CD14-positive monocyte (primary cell): ENCODE measurements around a stretch of chr2.

DNA sequence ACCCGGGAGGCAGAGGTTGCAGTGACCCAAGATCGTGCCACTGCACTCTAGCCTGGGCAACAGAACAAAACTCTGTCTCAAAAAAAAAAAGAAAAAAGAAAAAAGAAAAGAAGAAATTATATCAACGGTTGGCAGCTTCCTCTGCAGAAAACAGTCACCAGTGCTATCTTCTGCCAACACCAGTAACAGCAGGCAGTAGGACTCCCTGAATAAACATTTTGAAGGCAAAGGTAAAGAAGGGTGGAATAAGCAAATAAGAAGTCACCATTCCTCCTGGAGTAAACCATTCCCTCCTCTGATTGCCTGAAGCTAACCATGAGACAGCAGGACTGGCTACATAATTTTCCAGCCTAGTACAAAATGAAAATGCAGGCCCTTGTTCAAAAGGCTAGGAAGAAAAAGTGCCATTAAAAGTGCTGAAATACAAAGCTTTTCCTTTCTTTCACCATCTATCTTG, 9.0 kb upstream of the RNF103 start:
- CAGE, long polyA plus RNA, result no peak

- CAGE, long polyA plus RNA, result start-site peak on the plus strand at chr2:86773436-86773499, 26 and 30 reads in 2 replicates; start-site peak on the plus strand at chr2:86773561-86773597, 42 and 77 reads in 2 replicates
Measured at GRCh38 chr2:86773293-86774474, 17.0 kb downstream of the CD8A start.

DNA sequence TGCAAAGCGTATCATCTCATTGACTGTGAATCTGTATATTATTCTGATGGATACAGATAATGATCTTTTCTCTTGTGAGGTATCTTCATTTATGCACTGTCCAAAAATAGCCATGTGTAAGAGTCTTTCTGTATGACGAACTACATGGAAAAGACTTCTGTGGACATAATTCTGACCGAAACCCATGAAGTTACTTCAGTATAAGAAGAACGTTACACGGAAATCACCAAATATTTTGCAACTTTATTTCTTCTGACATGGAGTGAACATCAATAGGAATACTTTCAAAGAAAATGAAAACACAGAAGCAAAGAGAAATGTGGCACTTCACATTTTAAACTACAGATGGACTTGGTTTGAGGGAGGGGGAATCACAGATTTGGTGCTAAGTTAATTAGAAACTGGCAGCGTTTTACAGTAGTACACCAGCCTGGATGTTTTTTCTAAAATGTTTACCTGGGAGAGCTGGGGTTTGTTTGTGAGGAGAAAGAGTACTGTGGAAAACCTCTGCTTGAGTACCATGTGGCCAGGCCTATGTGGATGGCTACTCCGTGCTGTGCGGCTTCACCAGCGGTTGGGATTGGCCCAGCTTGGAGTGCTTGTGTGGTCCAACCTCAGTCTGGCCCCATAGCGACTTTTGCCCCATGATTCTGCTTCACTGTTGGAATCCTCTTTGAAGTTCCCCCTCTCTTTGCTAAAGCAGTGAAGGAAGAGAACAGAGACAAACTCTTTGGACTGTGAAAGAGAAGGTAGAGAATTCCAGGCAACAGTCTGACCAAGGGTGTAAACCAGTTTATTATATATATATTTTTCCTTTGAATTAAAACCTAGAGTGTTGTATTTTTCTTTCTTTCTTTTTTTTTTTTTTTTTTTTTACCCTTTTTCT, 16.0 kb downstream of the CD8A start:
- CAGE, long polyA plus RNA, result no peak

DNA sequence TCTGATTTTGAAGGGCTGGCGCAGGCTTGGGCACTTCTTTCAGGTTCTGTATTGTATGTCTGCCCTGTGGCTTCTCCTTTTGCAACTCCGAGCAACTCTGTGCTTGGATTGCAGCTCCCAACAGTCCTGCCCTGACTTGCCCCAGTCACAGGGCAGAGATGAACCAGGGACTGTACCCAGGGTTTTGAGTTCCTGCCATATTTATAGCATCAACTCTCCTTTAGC, 31.1 kb upstream of the CD8A start:
- CAGE, long polyA plus RNA, result no peak

GRCh38 chr2:87074968-87075748, 53.5 kb upstream of the PLGLB1 start:
- CAGE, long polyA plus RNA, result no peak

GRCh38 chr2:87495135-87495669, 252.7 kb upstream of the PLGLB2 start:
- CAGE, long polyA plus RNA, result no peak

- CAGE, long polyA plus RNA, result no peak
Measured at GRCh38 chr2:87525291-87526128, 222.4 kb upstream of the PLGLB2 start.

GRCh38 chr2:87530449-87530683, 217.5 kb upstream of the PLGLB2 start:
- CAGE, long polyA plus RNA, result no peak

GRCh38 chr2:87531471-87531982, 216.4 kb upstream of the PLGLB2 start:
- CAGE, long polyA plus RNA, result no peak

DNA sequence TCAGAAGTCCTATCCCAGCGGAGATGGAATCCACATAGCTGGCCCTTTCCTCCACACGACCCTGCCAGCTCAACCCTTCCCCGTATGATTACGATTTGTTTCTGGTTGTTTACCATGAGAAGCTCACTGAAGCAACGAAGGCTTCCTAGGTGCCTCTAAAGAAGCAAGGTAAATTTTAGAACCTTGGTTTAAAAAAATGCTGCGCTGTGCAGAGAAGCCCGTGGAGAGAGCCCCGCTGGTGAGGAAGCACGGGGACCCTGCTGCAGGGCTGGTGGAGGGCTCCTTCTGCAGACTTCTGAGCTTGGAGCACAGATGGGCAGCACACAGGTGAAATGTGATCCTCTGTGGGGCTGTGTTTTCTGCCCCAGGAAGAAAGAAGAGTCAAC, 108.2 kb upstream of the PLGLB2 start:
- CAGE, long polyA plus RNA, result no peak

GRCh38 chr2:88131519-88132100, 3.7 kb upstream of the FABP1 start:
- CAGE, long polyA plus RNA, result no peak

DNA sequence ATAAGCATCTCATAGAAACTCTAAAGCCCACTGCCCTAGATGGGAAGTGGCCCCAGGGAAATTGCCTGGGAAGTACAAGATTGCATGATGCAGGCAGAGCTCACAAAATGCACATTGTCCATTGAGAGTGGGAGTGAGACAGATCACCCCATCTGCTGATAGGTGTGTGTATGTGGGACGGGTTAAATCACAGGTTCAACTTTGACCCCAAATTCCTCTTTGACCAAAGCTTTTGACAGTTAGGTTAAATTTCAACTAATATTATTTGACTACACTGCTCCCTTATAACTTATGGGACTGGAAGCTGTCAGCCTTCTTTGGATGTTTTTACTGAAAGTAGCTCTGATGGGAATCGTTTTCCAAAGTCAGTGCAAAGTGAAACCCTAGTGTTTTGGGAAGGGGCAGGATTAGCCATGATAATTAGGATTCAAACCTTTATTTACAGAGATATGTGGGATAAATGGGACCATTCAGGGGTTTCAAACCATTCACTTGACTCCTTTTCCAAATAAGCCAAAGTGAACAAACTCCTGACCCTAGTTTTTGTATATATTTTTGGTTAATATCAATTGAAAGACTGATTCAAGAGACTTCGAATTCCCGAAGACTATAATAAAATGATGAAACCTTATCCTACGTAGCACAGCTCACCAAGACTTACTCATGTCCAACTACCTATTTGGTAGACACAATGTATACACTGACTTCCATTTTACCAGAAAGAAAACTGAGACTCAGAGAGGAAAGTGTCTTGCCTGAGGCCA, 11.5 kb upstream of the FABP1 start:
- CAGE, long polyA plus RNA, result no peak

DNA sequence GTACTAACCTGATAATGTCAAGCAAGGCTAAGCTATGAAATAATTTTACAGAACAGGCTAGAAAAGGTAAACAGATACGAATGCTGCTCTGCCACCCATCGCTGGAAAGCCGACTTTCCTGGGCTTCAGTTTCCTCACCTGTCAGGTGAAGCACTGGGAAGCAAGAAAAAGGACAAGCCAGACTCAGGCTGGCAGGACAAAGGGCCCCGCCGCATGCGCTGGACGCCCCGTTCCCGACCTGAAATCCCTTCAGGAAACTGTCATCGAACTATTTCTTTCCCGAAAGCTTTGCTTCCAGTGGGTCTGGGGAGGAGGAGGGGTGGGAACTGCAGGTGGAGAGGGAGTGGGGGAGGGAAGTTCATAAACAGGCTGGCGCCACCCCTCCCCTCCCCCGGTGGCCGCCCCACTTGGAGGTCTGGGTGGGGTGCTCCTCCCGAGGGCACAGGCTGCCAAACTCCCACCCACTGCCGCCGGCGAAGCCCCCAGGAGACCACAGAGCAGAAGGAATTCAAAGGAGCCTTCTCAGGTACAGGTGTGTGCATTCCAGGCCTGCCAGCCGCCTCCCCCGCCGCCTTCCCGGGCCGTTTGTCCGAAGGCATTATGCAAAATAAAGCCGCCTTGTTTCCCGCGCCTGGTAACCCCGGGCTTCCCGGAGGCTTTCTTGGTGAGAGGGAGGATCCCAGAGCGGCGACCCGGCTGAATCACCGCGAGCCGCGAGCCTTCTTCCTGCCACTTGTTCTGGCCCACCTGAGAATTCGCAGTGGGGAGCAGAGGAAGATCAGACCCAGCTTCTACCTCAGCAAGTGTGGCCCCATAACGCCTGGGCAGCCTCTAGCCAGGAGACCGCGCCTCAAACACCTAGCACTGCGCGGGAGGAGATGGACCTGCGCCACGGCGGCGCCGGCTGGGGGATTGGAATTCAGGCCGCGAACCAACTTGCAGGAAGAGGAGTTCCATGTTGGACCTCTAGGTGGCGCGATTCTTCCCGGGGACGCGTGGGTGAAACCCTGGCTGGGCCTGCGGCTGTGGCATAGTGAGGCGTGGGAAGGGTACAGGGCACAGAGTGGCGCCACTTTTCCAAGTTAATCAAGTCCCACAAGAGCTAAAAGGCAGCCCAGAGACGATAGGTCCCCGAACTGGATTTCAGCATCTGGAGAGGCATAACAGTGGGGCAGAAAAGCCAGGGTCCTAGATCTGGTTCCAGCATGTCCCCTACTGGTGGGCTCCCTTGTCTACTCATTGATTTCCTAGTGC, 101.9 kb downstream of the FOXI3 start:
- CAGE, long polyA plus RNA, result no peak

- CAGE, long polyA plus RNA, result no peak
Measured at GRCh38 chr2:88581536-88582136, 45.6 kb downstream of the EIF2AK3 start.

GRCh38 chr2:88623980-88624350, 3.3 kb downstream of the EIF2AK3 start:
- CAGE, long polyA plus RNA, result no peak

GRCh38 chr2:88832500-88832995, 141.1 kb downstream of the RPIA start:
- CAGE, long polyA plus RNA, result no peak

DNA sequence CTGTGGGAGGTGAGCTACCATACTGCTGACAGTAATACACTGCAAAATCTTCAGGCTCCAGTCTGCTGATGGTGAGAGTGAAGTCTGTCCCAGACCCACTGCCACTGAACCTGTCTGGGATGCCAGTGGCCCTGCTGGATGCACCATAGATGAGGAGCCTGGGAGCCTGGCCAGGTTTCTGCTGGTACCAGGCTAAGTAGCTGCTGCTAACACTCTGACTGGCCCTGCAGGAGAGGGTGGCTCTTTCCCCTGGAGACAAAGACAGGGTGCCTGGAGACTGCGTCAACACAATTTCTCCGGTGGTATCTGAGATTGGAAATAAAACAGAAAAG, 451.1 kb downstream of the RPIA start:
- CAGE, long polyA plus RNA, result no peak

GRCh38 chr2:89319895-89320266, 628.4 kb downstream of the RPIA start:
- CAGE, long polyA plus RNA, result no peak

DNA sequence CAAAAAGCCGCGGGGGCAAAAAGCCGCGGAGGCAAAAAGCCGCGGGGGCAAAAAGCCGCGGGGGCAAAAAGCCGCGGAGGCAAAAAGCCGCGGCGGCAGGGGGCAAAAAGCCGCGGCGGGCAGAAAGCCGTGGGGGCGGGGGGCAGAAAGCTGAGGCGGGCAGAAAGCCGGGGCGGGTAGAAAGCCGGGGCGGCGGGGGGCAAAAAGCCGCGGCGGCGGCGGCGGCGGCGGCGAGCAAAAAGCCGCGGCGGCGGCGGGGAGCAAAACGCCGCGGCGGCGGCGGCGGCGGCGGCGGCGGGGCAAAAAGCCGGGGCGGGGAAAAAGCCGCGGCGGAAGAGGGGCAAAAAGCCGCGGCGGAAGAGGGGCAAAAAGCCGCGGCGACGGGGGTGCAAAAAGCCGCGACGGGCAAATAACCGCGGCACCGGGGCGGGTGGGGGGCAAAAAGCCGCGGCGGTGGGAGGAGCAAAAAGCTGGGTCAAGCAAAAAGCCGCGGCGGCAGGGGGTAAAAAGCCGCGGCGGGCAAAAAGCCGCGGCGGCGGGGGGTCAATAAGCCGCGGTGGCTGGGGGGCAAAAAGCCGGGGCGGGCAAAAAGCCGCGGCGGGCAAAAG, 1633.1 kb downstream of the RPIA start:
- CAGE, long polyA plus RNA, result no peak

DNA sequence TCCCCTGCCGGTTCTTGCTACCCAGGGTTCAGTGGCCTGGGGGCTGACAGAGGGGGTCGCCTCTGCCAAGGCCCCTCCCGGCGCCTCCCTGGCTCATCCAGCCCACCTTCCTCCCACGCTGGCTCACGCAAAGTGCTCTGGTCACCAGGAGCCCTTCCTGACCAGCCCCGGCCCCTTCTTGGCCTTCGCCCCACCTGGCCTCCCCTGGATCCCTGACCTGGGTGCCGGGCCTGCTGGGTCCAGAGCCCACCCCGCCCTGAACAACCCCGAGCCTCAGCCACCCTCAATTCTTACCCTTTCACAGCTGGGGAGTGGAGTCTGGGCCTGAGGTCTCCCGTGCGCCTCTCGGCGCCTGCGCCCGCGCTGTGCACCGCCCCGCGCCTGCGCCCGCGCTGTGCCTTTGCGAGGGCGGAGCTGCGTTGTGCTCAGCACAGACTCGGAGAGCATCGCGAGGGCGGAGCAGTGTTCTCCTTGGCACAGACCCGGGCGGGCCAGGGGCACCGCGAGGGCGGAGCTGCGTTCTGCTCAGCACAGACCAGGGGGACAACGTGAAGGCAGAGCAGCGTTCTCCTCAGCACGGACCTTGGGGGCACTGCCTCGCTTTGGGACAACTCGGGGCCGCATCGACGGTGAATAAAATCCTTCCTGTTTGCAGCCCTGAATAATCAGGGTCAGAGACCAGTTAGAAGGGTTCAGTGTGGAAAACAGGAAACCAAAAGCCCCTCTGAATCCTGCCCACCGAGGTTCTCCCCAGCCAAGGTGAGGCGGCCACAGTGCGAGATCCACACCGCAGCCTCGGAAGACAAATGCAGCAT, 2927.3 kb upstream of the AQP7B start:
- CAGE, long polyA plus RNA, result no peak